Measurements from ENCODE around the gene CD164.

GRCh38 chr6:108680141-108680969 lies 119.6 kb downstream of the FOXO3 start:
- PRO-cap, result no peak
- RAMPAGE, long total RNA, result no peak

DNA sequence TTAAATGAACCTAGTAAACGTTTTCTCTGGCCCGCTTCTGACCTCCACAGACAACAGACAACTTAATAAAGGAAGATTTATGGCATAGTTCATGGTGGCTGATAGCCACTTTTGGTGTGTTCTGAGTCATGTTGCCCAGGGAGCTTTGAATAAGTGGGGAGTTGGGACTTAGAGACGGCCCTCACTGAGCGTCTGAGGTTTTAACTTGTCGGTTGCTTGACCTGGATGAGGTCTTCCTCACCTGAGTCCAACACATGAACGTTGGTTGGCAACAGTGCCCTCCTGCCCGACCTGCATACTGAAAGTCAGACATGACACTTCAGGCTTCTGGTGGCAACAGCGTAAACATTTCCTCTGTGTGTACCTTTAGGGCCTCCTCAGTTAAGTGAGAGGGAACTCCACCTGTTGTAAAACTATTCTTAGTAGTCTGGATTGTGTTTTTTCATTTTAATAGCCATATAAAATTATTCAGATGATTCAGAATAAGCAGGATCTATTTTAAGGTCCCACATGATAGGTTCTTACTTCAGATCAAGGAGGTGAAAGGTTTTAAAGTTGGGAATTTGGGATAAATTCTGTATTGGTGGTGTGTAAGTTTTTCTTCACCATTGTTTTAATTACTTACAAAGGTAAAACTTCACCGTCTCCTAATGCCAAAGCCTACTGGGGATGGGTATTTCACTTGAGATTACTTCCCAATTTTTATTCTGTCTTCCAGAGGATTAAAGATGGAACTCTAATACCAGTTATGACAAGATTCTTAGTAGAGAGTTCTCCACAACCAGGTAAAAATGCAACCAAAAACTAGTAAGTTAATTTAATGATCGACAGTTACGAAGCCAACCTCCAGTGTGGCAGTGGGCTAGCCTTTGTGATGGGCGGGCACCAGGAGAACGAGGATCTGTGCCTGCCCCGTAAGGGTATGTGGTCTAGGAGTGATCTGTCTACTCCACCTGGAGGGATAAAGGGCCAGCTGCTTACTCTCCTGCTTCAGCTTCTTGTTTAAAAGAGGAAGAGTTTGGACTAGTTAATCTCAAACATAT lies 124.5 kb downstream of the FOXO3 start:
- PRO-cap, result no peak
- RAMPAGE, long total RNA, result no peak

DNA sequence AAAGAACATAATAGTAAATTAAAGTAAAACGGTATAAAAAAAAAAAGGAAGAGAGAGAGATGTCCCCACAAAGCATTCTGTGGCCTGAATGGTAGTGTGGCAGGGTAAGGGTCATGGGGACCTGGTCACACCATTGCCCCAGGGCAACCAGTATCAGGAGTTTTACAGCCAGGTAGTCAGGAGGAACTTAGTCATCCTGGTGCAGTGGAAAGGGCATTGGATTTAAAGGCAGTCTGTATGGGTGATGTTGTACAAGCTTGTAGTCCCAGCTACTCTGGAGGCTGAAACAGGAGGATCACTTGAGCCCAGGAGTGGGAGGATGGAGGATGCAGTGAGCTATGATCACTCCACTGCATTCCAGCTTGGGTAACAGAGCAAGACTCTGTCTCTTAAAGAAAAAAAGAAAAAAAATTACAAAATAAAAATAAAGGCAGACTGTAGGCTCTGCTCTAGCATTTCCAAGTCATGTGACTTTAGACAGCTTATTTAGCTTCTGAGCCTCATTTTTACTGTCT lies 112.8 kb upstream of the ARMC2 start:
- PRO-cap, result no peak
- RAMPAGE, long total RNA, result no peak

DNA sequence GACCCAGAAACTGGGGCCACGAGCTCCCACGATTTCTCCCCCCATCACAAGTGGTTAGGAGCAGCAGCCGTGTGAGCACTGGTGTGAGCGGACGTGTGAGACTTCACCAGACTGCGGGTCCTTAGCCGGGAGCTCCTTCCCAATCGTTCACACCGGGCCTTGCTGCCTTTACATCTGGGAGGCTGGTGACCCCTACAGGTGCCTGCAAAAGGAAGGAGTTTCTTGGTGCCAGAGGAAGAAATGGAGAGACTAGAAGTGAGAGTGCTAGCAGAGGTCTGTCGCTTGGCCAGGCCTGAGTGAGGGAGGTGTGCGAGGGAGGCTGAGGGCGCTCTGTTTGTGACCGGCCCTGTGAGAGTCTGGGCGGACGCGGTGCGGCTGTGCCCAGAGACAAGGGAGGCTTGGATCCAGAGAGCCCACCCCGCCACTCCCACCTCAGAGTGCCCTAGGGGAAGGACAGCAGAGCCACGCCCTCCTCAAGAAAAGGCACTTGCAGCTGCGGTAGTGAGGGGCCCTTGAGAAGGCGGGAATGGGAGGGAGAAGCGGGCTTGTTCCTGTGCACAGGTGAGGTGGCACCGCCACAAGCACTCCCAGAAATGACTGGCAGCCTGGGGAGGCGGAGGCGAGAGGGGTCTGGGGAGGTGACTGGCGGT lies 10.0 kb upstream of the ARMC2 start:
- PRO-cap, result bidirectional peak, plus-strand start at position 291 of the sequence, minus-strand start at position 358 of the sequence
- RAMPAGE, long total RNA, result no peak

DNA sequence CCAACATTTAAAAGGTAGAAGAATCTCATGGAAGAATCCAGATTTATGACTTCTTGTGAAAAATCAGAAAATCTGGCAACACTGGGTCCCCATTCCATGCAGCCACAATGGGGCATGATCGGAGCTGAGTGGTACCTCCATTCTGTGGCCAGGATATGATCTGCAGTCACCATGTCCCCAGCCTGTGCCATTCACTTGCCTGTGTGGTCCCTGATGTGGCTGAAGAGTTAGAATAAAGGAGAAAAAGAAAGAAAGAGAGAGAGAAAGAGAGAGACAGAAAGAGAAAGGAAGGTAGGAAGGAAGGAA lies 22.0 kb downstream of the ARMC2 start:
- PRO-cap, result no peak
- RAMPAGE, long total RNA, result no peak

DNA sequence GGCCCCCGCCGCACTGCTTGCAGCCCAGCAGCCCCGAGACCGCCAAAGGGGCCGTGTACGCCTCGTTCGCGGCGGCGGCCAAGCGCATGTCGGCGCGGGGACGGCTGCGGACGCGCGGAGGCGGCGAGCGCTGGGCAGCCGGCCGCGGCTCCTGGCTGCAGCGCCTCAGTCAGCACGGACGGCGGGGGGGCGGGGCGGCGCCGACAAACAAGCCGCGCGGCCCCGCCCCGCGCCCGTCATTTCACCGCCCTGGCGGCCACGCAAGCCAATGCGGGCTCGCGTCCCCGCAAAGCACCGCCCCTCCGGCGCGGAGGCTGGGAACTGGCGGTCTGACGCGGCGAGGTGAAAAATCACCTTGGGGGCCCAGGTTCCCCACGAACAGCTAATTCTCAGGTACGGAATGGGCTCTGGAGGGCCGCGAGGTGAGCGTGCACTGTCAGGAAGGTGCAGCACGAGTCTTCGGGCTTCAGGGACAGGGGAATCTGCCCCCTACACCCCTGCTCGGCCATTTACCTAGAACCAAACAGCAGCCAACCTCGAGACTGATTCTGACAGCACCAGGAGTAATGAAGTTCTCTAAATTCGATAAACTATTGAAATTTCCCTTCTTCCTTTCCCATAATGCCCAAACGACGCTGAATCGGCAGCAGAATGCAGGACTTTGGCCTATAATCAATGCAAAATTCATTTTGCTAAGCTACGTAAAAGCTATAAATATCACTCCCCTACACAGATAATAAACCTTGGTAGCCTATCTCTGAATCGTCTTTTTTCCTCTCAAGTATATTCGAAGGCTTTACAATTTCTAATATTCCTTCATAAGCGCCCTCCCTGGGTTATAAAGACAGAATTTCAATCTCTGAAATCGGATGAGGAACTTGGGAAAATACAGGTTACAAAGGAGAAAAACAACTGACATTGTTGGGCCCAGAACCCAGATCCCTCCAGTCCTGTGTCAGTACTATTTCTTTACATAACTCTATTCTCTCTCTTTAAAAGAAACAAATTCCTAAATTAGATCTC lies 85.0 kb downstream of the SESN1 start:
- PRO-cap, result bidirectional peak, plus-strand start at position 385 of the sequence, minus-strand start at position 180 of the sequence; unidirectional peak, minus-strand start at position 544 of the sequence
- RAMPAGE, long total RNA, result no peak

DNA sequence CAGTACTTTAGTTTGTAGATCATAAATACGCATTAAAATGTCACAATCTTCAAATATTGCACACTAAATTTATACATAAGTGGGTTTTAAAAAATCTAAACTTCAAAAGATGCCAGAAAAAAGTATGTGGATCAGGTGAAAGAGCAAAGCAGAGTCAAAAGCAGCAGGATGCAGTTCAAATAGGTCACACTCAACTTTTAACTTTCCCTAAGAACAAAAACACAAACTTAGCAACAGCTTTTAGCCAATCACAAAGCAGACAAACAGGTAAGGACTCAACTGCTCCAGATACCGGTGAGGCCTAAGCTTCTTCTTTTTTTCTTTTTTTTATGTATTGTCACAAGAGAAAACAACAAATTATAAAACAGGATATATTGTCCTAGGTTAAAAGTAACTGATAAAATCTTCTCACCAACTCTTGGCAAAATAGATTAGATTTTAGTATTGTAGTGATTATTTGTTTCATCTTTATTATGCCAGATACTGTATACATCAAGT lies 74.7 kb downstream of the SESN1 start:
- PRO-cap, result no peak
- RAMPAGE, long total RNA, result no peak

DNA sequence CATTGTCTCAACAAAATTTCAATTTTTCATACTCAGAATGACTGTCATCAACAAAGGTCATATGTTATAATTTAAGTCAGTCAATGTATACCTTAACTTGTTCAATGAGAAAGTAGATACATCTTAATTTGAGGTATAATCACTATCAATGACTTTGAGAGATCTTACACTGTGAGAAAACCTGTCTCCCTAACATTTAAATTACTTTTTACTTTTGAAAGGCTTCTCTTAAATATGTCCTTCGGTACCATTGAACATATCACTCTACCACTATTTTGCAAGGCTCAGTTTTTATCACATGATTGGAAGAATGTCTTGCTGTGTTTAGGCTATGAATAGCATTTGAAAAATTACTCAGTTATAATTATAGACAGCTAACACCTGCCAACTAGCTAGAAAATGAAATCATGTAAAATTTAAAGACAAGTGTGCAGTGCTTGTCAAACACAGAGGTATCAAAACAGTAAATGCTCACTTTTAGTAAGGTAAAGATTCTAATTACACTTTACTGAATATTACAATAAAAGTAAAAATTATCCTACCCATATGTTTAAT lies 11.0 kb downstream of the SESN1 start:
- PRO-cap, result no peak
- RAMPAGE, long total RNA, result no peak

DNA sequence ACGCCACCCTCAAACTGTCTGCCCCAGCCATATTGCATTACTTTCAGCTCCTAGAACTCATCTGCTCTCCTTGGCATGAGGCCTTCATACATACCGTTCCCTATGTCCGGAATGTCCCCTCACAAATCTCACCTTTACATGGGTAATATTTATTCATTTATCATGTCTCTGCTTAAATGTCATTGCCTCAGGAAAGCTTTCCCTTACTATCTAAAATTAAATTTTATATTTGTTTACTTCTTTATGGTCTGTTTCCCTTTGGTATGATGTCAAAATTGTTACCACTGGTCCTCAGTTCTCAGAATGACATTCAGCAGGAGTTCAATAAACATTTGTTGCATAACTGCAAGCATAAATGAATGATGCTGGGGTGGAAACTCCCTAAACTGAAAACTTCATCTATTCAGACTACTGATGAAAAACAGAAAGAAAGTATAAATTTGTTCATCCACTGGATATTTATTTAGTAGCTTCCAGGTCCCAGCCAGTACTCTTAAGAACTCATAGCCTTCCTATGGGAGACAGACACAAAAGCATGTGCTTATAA lies 3.1 kb downstream of the SESN1 start:
- PRO-cap, result no peak
- RAMPAGE, long total RNA, result no peak

- PRO-cap, result no peak
- RAMPAGE, long total RNA, result no peak
These were observed 22.1 kb downstream of the CEP57L1 start for GRCh38 chr6:109117244-109117989.

- PRO-cap, result no peak
- RAMPAGE, long total RNA, result no peak
These were observed 142.3 kb downstream of the CEP57L1 start for GRCh38 chr6:109237523-109237992.

GRCh38 chr6:109252062-109252655 lies 130.1 kb downstream of the CD164 start:
- PRO-cap, result no peak
- RAMPAGE, long total RNA, result no peak

- PRO-cap, result no peak
- RAMPAGE, long total RNA, result no peak
These were observed 86.8 kb downstream of the CD164 start for GRCh38 chr6:109295456-109295951.

GRCh38 chr6:109332623-109332908 lies 49.7 kb downstream of the CD164 start:
- PRO-cap, result no peak
- RAMPAGE, long total RNA, result no peak

DNA sequence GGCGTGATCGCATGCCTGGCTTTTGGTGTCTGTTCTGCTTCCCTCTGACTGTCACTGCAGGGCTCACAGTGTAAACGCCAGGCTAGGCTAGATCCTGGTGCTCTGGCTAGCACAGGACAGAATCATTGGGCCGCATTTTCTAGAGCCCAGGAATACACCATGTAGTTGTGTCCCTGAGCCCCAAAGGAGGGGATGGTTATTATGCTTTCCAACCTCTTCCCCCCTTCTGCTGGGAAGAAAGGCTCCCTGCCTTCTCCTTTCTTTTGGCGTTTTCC lies 38.6 kb downstream of the CD164 start:
- PRO-cap, result no peak
- RAMPAGE, long total RNA, result no peak

DNA sequence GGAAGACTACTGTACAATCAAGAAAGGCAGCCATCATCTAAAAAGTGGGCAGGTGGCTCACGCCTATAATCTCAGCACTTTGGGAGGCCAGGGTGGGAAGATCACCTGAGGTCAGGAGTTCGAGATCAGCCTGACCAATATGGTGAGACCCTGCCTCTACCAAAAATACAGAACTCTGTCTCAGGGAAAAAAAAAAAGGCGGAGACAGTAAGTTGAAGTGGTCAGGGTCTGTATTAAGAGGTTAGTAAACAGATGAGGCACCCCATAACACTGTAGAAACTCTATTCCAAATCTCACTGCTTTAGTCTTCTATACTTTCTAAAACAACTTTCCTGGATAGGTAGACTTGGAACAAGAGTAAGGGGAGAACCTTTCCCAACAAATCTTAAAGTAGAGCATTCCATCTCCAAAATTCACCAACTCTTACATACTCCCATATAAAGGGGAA lies 4.0 kb downstream of the CD164 start:
- PRO-cap, result no peak
- RAMPAGE, long total RNA, result no peak

- PRO-cap, result bidirectional peak, plus-strand start at chr6:109382239, minus-strand start at chr6:109382411
- RAMPAGE, long total RNA, result start-site peak on the minus strand at chr6:109382402-109382458, 636 and 160 reads in 2 replicates
These were observed at the start of gene CD164 for GRCh38 chr6:109382011-109382697. Gene CD164, minus strand, starts transcription at chr6:109382467.

- PRO-cap, result no peak
- RAMPAGE, long total RNA, result no peak
These were observed 1.7 kb upstream of the CD164 start for GRCh38 chr6:109384036-109384346.

GRCh38 chr6:109443054-109443880 lies 2.7 kb downstream of the SMPD2 start:
- PRO-cap, result no peak
- RAMPAGE, long total RNA, result no peak

DNA sequence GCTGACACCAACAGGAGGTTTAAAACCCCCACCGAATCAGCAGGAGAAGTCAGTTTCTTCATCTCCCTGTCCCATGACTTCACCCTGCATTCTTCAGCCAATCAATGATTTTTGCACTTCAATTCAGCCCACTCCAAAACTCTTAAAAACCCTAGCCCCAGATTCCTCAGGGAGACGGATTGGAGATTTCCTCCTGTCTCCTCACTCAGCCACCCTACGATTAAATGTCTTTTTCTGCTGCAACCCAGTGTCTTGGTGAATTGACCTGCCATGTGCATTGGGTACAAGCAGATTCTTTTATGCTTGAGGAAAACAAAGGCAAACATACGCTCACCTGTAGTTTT lies 30.8 kb upstream of the ZBTB24 start:
- PRO-cap, result bidirectional peak, plus-strand start at position 172 of the sequence, minus-strand start outside the sequence
- RAMPAGE, long total RNA, result no peak